Upper lobe of left lung (tissue), 5 donors: ENCODE measurements around a stretch of chr10.

GRCh38 chr10:12699192-12699959, 302.1 kb downstream of the CCDC3 start:
- PRO-cap, 2 experiments, result no peak in any of the 2 experiments
- RAMPAGE, long total RNA, 4 experiments, result no peak in any of the 4 experiments

DNA sequence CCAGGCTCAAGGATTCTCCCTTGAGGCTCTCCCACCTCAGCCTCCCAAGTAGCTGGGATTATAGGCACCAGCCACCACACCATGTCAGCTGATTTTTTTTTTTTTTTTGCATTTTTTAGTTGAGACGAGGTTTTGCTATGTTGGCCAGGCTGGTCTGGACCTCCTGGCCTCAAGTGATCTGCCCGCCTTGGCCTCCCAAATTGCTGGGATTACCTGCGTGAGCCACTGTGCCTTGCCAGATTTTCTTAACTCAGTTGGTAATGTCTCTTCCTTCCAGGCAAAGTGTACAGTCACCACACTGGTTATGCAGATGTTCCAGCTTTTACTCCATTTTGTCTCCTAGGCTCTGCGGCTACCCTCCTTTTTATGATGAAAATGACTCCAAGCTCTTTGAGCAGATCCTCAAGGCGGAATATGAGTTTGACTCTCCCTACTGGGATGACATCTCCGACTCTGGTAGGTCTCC, 187.6 kb downstream of the CCDC3 start:
- PRO-cap, 2 experiments, result no peak in any of the 2 experiments
- RAMPAGE, long total RNA, 4 experiments, result start-site peak on the plus strand in 1 of 4 experiments, centred at position 228 of the sequence, 8 reads per replicate

DNA sequence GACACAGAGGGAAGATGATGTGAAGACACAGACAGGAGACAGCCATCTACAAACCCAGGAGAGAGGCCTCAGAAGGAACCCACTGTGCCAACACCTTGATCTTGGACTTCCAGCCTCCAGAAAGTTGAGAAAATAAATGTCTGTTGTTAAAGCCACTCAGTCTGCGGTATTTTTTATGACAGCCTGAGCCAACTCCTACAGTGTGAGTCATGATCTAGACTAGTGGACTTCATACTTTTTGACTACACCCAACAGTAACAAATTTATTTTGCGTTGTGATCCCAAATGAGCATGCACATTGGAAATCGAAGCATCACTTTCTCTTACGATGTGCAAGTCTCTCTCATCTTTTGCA, 29.0 kb downstream of the PHYH start:
- PRO-cap, 2 experiments, result no peak in any of the 2 experiments
- RAMPAGE, long total RNA, 4 experiments, result no peak in any of the 4 experiments

DNA sequence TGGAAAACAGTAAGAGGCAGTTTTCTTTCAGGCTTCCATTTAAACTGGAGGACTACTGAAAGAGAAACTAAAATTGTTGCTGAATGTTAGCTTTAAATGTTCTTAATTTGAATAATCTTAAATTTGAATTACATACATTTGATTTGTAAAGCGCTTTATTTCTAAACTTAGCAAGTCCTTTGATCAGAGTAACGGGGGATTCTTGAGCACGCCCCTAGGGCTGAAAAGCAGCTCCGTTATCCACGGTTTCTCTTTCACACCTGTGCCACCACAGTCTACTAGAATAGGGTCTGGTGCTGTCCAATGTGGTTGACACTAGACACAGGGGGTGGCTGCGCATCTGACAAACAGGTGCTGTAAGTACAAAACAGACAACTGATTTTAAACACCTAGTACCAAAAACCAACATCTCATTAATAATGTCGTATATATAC, 7.5 kb downstream of the SEPHS1 start:
- PRO-cap, 2 experiments, result no peak in any of the 2 experiments
- RAMPAGE, long total RNA, 4 experiments, result no peak in any of the 4 experiments

GRCh38 chr10:13659197-13659812, 72.5 kb downstream of the PRPF18 start:
- PRO-cap, 2 experiments, result no peak in any of the 2 experiments
- RAMPAGE, long total RNA, 4 experiments, result no peak in any of the 4 experiments

GRCh38 chr10:13701091-13701759, 114.5 kb downstream of the PRPF18 start:
- PRO-cap, 2 experiments, result no peak in any of the 2 experiments
- RAMPAGE, long total RNA, 4 experiments, result no peak in any of the 4 experiments

DNA sequence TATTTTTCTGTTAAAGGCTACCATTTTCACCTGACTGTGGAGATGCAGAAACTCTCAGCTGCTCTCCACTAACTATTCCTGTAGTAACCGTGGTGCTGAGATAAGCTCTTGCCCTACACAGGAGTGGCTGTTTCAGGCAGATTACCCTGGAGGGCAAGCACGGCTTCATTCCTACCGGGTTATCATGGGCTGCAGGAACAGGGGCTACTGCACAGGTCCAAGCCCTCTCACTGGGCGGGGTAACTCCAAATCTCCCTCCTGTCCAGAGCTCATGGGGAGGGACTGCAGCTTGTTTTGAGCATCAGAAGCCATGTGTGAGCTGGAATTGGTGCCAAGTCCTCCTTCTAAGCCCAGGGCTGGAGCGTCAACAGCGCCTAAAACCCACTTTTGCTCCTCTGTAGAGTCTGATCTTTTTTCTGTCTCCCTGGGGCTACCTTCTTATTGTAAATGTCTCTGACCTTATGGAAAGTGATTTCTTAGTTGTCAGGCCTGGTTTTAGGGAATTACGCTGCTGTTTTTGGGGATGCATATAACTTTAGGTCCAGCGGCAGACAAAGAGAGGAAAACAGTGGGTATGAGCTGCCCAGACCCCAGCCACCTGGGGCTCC, 119.1 kb downstream of the PRPF18 start:
- PRO-cap, 2 experiments, result no peak in any of the 2 experiments
- RAMPAGE, long total RNA, 4 experiments, result no peak in any of the 4 experiments

GRCh38 chr10:13707023-13708148, 120.6 kb downstream of the PRPF18 start:
- PRO-cap, 2 experiments, result peak in 1 of 2 experiments; most common plus-strand start chr10:13707758 (in 1); most common minus-strand start chr10:13707589 (in 1)
- RAMPAGE, long total RNA, 4 experiments, result start-site peak on the minus strand in 1 of 4 experiments, at chr10:13707165-13707622 at its widest, 24 to 40 reads per replicate

GRCh38 chr10:13728955-13729581, 142.3 kb downstream of the PRPF18 start:
- PRO-cap, 2 experiments, result no peak in any of the 2 experiments
- RAMPAGE, long total RNA, 4 experiments, result no peak in any of the 4 experiments

- PRO-cap, 2 experiments, result no peak in any of the 2 experiments
- RAMPAGE, long total RNA, 4 experiments, result no peak in any of the 4 experiments
These were observed 355.4 kb downstream of the FRMD4A start for GRCh38 chr10:13975053-13975958.

- PRO-cap, 2 experiments, result no peak in any of the 2 experiments
- RAMPAGE, long total RNA, 4 experiments, result no peak in any of the 4 experiments
These were observed 343.3 kb downstream of the FRMD4A start for GRCh38 chr10:13987427-13987912.

- PRO-cap, 2 experiments, result no peak in any of the 2 experiments
- RAMPAGE, long total RNA, 4 experiments, result no peak in any of the 4 experiments
These were observed 145.9 kb downstream of the FRMD4A start for GRCh38 chr10:14184579-14185414.

DNA sequence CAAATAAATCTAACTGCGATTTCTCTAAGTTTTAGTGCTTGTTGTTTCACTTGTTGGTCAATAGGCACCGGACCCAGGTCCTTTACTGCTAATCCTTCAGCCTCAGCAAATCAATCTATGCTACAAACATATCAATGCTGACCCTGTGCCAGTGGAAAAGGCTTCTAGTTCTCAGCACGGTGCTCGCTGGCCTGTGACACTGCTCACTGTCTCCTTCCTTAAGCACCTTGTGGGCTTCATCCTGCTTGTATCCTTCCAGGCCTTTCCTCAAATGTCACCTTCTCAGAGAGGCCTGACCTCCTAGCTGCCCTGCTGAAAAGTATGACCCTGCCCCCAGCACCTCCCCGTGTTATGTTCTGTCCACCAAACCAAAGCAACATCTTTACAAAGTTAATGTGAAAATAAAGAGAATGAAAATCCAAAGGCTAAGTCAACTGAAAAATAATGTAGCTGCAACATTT, 201.3 kb upstream of the FRMD4A start:
- PRO-cap, 2 experiments, result no peak in any of the 2 experiments
- RAMPAGE, long total RNA, 4 experiments, result no peak in any of the 4 experiments

DNA sequence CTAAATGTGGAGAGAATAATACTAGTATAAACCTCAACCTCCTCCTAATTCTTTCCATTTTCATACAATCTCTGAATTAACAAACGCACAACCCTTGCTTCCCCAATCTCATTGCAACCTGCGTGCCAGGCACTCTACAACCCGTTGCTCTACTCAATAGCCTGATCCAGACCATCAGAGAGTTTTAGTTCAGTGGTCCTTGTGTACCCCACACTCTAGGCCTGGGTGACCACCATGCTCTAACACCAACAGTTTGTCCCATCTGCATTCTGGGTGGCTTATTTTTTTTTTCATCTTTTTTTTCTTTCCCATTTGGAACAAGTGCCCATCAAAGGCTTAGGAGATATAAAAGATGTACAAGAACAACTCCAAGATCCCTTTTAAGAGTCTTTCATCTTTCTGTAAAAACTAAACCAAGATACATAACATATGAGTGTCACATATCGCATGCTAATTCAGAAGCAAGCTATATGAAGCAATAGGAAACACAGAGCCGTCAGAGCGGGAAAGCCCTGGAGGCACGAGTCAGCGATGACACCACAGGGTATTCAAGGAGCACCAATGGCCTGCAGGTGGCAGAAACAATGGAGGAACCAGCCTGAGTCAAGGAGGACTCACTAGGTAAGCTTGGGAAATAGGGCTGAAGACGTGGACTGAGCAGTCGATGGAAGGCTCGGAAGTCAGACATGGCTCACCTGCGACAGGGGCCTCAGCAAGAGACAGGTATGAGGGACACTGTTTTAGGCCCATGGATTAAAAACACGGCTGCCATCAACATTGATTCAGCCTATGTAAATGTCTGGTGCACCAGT, 214.6 kb downstream of the FAM107B start:
- PRO-cap, 2 experiments, result no peak in any of the 2 experiments
- RAMPAGE, long total RNA, 4 experiments, result no peak in any of the 4 experiments

DNA sequence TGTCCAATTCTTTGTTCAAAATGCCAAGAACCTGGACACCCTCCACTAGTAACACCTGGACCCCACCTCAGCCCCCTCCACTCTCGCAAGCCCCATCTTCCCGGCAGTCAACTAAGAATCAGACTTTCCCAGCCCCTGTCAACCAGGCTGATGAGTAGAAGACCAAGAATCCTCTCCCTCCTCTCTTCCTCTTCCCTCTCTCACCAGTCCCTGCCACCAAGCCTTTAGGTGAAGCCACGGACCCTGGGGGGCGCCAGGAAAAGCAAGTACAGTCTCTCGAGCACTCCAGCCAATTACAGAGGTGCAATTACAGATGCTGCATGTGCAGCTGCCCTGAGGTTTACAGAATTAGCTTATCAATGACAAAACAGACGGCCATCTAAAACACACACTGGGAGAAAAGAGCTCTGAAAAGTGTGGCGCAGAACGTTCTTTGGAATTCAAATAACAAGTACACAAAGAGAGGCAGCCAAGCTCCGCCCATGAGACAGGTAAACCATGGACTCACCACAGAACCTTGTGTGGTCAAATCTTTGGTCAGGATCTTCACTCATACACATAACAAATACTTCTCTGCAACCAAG, 189.4 kb downstream of the FAM107B start:
- PRO-cap, 2 experiments, result no peak in any of the 2 experiments
- RAMPAGE, long total RNA, 4 experiments, result no peak in any of the 4 experiments

DNA sequence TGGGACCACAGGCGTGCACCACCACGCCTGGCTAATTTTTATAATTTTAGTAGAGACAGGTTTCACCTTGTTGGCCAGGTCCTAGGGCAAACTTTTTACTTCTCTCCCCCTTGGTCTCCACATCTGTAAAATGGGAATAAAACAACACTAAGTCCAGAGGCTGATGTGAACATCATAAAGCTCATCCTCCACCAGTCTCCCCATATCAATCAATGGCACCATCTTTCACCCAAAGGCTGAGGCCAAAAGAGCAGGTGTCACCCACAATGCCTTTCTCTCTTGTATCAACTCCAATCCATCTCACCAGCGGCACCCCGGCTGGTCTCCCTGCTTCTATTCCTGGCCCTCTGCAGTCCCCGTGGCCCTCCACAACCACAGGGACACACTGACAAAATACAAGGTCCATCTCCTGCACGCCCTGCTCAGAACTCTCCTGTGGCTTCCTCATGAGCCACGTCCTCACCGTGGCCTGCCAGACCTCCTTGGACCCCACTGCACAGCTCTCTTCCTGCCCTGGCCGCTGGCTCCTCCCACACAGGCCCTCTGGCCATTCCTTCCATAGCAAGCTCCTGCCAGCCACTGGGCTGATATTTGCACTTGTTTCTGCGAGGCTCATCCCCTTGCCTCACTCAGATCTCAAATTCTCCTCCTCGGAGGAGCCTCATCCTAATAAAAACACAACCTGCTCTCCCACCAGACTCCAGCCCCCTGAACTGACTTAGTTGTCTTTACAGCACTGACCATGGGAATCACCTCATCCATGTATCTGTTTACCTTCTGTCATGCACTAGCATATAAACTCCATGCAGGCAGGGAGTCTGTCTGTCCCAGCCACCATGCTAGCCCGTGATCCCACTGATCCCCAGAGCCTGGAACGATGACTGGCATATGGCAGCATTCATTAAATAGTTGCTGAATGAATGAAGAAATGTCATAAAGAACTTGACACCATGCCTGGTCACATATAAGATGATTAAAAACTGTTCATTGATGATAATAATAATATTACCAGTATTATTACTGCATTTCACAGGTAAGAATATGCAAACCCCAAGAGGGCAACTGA, 178.8 kb downstream of the FAM107B start:
- PRO-cap, 2 experiments, result no peak in any of the 2 experiments
- RAMPAGE, long total RNA, 4 experiments, result start-site peak on the minus strand in 1 of 4 experiments, centred at position 408 of the sequence, 24 reads per replicate

DNA sequence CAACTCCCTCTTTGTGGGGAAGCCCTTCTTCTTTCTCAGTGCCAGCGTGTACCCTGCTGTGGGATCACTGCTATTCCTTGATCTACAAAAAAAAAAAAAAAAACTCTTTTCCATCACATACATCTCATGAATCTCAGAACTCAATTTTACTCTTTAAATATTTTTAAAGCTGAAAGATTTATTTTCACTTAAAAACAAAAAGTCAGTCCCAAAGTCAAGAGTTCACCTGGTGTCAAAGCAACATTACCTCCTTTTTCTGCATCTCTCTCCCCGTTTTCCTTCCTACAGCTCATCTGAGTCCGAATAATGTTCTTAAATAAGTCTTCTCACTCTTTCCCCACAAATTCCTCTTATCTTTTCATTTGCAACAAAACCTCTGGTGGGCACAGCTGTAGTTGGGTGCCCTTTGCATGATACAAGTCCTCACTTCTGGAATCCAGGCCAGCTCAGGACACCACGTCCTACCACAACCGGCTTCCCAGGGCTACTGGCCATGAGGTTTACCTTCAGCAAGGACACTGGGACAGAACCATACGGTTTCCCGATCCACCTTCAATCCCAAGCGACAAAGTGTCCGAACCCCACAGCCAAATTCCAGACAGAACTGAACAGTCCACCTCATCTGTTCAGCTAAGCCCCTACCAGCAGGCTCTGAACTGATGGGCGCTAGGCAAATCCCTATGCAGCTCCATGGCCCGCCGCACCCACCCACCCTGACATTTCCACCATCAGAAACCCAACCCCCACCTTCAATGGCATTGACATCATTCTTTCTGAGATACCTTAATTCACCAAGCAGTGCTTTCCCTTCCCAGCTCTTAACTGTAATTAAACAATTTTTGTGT, 174.7 kb downstream of the FAM107B start:
- PRO-cap, 2 experiments, result no peak in any of the 2 experiments
- RAMPAGE, long total RNA, 4 experiments, result start-site peak on the minus strand in 1 of 4 experiments, centred at position 462 of the sequence, 15 reads per replicate

DNA sequence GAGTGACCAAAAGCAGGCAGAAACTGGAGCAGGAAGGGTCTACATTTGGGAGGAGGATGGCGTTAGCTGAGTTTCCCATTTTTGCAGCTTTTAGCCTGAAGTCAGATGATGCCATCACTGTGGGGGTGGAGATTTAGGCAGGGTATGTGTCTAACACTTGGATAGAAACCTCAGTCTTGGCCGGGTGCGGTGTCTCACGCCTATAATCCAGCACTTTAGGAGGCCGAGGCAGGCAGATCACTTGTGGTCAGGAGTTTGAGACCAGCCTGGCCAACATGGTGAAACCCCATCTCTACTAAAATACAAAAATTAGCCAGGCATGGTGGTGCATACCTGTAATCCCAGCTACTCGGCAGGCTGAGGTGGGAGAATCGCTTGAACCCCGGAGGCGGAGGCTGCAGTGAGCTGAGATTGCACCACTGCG, 140.1 kb downstream of the FAM107B start:
- PRO-cap, 2 experiments, result no peak in any of the 2 experiments
- RAMPAGE, long total RNA, 4 experiments, result no peak in any of the 4 experiments

- PRO-cap, 2 experiments, result no peak in any of the 2 experiments
- RAMPAGE, long total RNA, 4 experiments, result no peak in any of the 4 experiments
These were observed 100.3 kb downstream of the FAM107B start for GRCh38 chr10:14674260-14674849.

DNA sequence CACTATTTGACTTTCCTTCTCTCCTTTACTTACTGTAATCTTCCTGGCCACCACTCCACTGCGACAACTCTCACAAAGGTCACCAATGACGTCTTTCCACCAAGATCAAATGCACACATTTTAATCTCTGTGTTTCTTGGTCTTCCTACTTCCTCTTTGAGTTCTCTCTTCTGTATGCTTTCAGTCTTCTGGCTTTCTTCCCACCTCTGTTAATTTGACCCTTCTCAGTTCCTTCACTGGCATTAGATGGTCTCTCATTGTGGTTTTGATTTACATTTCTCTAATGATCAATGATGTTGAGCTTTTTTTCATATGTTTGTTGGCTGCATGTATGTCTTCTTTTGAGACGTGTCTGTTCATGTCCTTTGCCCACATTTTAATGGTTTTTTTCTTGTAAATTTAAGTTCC, 31.9 kb downstream of the FAM107B start:
- PRO-cap, 2 experiments, result no peak in any of the 2 experiments
- RAMPAGE, long total RNA, 4 experiments, result no peak in any of the 4 experiments